SP-49 (cell line): ENCODE measurements around the gene ZC3HAV1.

GRCh38 chr7:139076910-139077232, 32.6 kb downstream of the ZC3HAV1 start:
- PRO-cap: no peak

- PRO-cap: no peak
Measured at GRCh38 chr7:139093333-139094476, 15.8 kb downstream of the ZC3HAV1 start.

GRCh38 chr7:139109165-139110136, at the start of gene ZC3HAV1:
TSS of gene ZC3HAV1 (minus strand) at chr7:139109720.
- PRO-cap: unidirectional peak, minus-strand start at chr7:139110057

DNA sequence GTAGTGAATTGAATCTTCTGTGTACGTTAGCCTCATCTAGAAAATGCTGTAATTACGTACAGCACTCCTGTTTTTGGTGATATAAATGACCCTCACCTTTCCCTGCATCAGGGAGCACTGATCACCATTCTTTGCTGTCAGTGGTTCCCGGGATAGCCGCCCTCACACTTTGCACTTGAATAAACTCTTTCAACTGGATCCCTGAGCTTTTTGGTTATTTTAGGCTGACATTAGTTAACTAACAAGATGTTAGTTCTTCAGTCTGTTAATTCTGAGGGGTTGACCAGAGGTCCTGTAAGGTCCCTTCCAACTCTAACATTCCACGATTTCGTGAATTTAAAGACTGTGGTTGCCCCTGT, 693 bp upstream of the TTC26 start:
- PRO-cap: no peak

GRCh38 chr7:139133265-139133558, 366 bp upstream of the TTC26 start:
- PRO-cap: no peak

GRCh38 chr7:139230518-139230938, 509 bp upstream of the UBN2 start:
- PRO-cap: unidirectional peak, plus-strand start at chr7:139230820

- PRO-cap: no peak
Measured at GRCh38 chr7:139342761-139342996, 1.5 kb downstream of the FMC1 start.

DNA sequence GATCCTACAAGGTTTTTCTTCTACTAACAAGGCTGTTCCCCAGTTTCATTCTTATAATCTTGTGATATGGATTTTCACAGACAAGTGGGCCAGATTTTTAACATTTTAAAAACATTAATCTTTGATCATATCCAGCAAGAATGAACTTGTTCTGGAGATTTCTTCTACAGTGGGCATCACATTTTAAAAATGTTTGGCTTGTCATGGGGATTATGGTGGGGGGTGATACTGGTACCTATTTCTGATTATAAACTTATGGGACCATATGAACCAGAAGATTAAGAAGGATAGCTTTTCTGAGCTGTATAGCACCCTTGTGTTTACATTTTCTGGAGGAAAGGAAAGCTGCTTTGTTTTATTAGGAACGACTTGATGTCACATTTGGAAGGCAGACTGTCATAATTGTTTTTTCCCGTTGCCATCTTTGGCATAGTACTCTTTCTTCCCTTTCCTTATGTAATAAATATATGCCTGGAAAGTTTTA, 9.9 kb downstream of the LUC7L2 start:
- PRO-cap: no peak

- PRO-cap: no peak
Measured at GRCh38 chr7:139434303-139434911, 49.1 kb downstream of the KLRG2 start.

GRCh38 chr7:139483219-139483468, 329 bp downstream of the KLRG2 start:
- PRO-cap: no peak

DNA sequence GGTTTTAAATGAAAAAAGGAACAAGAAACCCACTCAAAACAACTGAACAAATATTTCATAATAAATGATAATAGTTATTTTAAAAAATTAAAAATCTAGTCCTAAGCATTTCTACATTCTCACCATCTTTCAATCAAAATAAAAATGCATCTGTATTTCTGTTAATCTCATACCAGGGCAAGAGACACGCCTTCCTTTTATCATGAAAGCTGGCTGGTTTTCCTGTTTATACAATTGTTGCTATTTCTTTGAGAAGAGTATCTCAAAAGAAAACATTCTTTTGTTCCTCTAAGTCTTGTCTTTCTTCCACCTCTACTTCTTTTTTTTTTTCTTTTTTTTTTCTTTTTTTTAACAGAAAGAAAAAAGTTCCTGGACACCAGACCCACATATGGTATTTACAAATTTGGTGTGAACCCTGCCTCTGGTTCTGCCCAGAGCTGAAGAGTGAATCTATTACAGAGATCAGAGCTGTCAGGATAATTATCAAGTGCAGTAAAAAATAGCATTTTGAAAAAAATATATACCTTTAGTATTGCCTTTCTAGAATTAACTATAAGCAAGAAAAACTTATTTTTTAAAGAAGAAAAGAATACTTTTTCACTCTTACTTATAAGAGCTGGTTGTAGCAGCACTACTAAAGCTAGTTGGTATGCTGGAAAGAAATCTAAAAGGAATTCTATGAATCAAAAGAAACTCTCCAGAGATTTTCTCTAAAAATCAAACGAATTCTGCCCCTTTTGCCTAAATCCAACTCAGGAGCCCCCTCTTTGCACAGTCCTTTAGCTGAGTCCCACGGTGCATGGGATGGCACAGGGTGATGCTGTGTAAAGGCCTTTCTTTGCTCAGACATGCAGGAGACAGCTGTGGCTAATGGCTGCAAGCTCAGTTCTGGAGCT, 42.1 kb downstream of the CLEC2L start:
- PRO-cap: no peak

DNA sequence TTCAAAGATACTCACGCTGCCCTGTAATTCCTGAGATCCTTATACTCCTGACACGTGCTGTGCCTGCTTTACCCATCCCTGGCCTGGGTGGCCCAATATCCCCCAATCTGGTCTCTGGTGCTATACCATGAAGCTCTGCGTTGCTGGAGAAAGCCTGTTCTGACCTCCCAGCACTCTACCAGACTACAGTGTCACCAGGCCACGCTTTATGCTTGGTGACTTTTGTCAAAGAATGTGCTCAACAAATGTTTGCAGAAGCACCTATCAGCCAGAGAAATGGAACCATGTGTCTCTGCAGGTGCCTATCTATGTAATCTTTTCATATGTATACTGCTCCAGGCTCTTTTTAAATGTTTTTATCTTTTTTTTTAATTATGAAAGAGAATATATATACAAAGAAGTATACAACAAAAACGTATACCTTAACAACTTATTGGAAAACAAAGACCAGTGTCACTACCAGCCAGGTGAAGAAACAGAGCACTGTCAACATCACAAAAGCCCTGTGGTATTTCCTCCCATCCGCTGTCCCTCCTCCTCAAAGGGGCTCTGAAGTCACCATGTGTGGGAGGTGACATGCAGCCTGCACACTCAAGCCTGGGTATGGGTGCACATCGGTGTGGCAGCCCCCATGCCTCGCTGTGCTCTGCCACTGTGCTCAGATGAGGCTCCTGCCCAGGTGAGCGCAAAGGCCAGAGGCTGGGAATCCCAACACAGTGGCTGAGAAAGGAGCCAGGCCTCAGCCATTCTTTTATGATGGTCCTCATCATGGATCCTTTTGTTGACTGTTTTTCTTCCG, 120.5 kb downstream of the CLEC2L start:
- PRO-cap: no peak

- PRO-cap: no peak
Measured at GRCh38 chr7:139660498-139660918, 117.3 kb downstream of the HIPK2 start.

DNA sequence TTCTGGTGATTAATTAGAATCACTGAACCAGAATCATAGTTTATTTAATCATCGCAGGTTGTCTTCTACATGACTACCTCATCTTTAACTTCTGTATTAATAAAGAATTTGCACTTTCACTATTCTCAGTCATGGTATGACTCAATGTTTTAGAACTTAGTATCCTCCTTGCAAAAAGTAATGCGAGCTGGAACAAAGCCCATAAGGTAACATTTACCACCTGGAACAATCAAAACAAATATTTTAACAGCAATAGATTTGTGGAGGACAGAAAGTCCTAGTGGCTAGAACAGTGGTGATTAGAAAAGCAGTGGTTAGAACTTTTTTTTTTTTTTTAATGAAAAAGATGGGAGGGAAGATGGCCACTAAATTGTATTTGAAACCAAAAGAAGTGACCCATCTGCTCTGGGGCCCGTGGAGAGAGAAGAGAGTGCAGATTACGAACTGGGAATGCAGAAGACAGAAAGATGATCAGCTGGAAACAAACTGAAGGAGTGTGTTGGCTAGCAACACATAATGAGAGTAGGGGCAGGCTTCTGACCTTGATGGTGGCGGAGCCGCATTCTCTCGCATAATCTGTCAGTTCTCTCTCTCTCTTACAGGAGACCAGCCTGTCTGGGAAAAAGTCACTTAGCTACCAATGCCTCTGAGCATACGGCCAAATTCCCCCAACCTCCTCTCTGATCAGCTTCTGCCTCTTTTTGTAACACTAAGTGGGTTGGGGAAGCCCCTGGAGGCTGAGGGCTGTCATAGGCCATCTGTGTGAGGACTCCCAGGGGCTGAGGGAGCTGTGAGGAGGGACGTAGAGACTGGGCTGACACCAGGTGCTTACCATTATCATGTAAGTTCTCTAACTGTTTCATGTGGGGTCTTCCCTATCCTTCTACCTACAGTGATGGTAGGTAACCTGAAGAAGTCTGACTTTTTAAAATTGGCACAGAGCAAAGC, 104.7 kb downstream of the HIPK2 start:
- PRO-cap: no peak

DNA sequence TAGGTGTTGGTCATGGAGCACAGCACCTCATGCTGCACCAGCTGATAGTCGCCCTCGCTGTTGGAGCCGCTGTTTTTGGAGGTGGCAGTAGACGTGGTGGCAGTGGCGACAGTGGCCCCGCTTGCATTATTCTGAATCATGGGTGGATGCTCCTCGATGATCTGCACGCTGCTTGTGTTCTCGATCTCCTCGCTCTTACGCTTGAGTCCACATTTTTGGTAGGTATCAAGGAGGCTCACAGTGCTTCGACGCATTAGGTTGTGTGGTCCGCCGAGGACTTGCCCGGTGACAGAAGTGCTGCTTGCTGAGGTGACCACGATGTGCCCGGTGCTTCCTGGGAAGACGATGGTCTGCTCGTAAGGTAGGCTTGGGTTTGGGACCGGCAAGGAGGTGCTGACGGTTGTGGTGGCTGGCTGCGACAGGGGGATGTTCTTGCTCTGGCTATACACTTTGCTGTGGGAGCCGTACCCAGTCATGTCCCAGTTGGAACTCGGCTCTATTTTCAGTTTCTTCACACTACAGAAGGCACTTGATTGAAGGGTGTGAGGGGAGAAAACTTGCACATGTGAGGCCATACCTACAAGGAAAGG, 61.3 kb downstream of the HIPK2 start:
- PRO-cap: no peak

DNA sequence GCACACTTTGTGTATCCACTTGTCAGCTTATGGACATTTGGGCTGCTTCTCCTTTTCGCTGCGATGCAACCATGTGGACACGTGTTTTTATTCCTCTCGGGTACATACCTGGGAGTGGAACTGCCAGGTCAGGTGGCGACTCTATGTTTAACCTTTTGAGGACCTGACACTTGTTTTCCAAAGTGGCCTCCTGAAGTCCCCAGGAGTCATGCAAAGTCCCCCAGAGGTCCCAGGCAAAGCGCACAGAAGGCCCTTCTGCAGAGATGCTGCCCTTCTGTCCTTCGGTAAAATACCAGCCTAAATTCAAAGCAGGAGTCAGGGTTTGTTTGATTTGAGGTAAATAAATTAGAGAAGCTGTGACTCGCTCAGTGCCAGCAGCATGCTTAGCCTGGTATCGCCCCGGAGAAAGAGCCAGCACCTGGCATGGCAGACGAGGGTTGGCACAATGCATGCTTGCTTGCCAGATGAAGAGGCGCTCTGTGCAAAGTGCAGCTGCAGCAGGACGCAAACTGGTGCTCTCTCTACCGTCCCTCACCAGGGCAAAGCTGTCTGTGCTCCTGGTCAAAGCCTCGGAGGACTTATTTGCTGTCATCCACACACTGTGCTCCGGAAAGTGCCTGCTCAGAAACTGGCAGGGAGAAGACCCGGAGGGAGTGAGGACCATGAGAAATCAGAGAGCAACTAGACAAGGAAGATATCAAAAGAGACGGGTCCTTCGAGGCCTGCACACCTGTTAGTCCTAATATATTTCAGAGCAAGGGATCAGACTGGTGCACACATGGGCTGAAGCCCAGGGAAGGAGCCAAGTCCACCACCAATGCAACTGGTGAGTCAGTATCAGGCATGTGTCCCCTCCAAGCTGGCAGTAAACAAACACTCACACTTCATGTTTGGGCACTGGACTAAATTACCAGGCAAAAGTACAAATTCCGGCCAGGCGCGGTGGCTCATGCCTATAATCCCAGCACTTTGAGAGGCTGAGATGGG, 37.6 kb downstream of the HIPK2 start:
- PRO-cap: no peak

GRCh38 chr7:139760681-139761000, 17.2 kb downstream of the HIPK2 start:
- PRO-cap: no peak

DNA sequence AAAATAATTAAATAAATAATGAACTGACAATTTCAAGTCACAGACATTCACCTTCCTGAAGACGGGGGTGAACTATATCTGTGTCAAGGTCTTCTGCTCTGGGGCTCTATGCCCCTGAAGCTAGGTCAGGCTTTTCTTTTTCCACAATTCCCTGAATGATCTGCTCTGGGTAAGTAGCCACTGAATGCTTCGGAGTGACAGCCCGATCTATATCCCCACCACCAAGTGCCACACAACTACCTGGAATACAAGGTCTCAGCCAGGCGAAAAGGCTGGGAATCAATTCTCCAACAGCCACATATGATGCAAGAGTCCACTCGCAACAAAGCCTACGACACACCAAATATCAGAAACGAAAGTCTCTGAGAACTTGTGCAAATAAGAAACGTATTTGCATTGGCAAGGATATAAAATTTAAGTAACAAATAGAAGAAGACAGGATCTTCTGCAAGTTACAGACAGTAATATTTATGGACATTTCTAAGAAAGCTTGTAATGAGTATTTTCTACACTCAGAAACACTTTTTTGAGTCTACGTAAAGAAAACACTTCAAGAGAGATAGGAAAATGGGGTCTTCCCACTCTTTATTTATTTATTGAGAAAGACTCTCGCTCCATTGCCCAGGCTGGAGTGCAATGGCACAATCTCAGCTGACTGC, 5.7 kb downstream of the HIPK2 start:
- PRO-cap: no peak

GRCh38 chr7:139773681-139774249, 4.0 kb downstream of the HIPK2 start:
- PRO-cap: no peak

DNA sequence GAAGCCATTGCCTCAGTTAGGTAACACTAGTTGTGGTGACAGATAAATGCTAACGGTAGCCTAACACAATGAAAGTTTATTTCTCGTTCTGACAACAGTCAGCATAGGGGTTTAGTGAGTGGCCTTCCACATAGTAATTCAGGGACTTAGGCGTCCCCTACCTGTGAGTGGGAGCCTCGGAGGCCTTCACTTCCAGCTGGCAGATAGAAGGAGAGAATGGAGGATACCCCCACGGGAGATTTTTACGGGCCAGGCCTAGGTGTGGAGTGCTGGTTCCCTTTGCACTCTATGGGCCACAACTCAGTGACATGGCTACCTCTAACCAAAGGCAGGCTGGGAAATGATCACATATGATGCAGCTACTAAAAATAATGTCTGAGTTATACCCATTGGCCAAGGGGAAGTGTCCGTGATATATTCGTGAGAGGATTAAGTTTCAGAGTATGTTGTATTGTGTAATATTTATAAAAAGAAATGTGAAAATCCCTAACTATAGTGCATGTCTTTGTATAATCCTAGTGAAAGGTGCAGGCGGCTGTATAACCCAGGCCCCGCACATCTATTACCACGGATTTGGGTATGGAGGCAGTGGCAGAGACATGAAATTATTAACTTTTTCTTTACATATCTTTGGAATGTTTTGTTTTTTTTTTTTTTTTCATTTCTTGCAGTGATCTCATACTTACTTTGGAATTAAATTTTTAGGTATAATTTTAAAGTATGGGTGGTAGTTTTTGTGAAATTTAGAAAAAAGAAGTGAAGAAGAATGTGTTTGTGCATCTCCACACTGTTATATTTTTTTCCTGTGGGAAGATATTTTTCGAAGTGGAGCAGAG, 13.6 kb upstream of the HIPK2 start:
- PRO-cap: no peak